Measurements from ENCODE around the genes ANKRD53, NOTO, EGR4 and TPRKB.

GRCh38 chr2:70948249-70948837 is 12.6 kb downstream of the ATP6V1B1 start:
- PRO-cap, result no peak

DNA sequence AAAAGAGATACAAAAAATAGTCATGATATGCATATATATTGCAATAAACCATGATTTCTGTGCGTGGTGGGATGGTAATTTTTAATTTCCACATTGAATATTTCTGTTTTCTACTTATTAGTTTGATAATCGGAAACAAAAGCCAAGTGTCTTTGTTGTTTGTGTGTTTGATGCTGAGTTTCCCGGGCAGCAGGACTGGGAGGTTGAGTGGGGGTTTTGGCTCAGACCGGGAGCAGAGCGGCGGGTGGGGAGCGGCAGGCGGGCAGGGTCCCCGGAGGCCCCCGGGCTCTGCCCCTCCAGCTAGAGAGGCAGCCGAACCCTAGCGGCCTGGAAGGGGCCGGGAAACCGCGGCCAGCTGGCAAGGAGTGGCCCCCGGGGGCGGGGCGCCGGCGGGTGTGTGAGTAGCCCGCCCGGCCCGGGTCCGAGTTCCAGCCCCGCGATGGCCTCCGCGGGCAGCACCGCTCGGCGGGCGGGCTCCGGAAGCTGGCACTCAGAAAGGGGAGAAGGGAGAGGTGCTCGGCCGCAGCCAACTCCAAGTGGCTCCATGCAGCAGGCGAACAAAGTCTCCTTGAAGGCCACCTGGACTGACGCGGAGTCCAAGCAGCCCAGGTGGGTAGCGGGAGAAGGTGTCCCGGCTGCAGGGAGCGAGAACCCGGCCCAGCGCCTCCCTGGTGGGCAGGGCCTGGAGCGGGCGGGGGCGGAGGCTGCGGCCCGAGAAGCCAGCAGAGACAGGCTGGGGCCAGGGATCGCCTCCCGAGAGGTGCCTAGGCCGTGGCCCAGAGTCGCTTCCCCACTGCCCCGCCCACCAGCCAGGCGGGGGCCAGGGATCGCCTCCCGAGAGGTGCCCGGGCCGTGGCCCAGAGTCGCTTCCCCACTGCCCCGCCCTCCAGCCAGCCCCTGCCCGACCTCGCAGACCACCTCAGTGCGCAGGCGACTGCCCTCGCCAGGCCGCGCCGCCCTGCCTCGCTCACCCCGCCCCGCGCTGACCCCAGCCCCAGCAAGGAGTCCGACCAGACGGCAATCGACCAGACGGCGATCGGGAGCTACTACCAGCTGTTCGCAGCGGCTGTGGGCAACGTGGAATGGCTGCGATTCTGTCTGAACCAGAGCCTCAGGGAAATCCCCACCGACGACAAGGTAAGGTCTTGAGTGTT is at the start of gene ANKRD53:
Gene ANKRD53, plus strand, starts transcription at position 424 of the 1,154 bp plus-strand sequence.
- PRO-cap, result unidirectional peak, plus-strand start at position 235 of the sequence; bidirectional peak, plus-strand start at position 1,013 of the sequence, minus-strand start at position 788 of the sequence

DNA sequence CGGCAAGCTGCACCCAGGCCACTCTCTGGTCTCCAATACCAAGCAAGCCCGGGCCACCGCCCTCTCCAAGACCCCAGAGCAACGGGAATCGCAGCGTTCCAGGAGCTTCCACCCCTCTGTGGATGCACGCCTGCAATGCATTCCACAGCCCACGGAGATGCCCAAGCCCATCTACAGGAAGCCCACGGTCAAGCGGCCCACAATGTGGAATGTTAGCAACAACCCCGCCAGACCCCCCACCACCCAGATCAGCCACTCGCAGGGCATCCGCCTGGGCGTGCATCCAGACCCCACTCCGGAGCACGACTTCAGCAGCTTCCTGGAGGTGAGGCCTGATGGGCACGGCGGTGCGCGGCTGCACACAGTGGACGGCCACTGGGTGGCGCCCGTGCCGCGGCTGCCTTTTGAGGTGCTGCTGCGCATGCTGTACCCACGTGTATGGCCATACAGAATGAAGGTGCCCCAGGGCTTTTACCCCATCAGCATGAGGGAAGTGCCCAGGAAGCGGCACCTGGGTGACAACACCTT is 6.3 kb downstream of the ANKRD53 start:
- PRO-cap, result no peak

DNA sequence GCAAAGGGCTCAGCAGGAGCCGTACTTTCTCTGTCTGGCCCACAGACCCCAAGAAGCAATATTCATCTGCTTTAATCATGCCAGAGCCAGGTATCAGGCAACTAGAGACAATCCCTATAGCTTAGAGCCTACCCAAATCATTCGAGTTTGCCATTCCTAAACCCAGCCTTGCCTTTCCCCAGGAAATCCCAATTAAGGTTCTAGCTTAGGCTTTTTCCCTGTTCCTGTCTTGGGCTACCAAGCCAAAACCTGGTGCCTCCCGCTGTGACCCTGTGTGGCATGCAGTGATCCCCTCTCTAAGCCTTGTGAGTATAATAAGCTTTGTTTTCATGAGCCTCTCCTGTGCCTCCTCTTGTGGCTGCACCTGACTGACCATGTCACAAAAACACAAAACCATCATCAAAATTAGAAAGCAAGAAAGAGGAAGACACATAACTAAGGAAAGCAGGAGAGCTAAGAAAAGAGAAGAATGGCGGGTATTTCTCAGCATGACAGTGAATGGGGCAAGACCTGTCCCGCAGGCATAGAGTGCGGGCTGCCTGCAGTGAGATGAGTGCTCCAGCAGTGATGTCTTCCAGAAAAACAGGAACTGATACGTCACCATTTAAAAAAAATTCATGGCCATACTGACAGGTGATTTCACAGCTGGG is 9.1 kb upstream of the PAIP2B start:
- PRO-cap, result no peak

GRCh38 chr2:71443749-71444400 is 22.6 kb upstream of the DYSF start:
- PRO-cap, result no peak

DNA sequence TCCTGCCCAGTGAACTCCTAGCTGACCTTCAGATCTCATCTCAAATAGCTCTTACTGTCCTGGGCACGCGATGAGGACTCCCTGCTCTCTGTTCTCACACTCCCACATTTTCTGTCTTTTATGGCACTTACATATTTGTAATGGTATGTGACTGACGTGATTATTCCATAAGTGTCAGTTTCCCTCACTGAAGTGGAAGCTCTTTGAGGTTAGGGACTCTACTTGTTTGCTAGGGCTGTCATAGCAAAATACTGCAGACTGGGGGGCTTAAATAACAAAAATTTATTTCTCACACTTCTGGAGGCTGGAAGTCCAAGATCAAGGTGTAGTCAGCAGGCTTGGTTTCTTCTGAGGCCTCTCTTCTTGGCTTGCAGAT is 14.7 kb upstream of the DYSF start:
- PRO-cap, result no peak

DNA sequence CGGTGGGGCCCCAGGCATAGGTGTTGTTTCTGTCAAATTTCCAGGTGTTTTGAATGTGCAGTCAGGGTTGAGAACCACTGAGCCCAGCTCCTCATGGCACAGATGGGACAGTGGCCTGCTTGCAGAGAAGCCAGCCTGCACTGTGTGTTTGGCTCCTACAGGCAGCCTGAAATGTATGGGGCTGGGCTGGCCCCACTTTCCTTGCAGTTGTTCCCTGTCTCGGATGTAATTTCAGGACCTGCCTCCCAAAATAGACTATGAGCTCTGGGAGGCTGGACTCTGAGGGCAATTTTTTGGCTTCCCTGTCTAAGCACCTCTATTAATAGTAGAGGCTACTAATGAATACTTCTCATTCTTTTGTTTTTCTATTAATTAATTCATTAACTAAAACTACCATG is 2.9 kb downstream of the DYSF start:
- PRO-cap, result no peak

GRCh38 chr2:71703956-71704606 is 237.6 kb downstream of the DYSF start:
- PRO-cap, result no peak

- PRO-cap, result no peak
Observed at GRCh38 chr2:71831121-71831703, 316.4 kb downstream of the CYP26B1 start.

GRCh38 chr2:72032564-72033158 is 115.0 kb downstream of the CYP26B1 start:
- PRO-cap, result no peak

DNA sequence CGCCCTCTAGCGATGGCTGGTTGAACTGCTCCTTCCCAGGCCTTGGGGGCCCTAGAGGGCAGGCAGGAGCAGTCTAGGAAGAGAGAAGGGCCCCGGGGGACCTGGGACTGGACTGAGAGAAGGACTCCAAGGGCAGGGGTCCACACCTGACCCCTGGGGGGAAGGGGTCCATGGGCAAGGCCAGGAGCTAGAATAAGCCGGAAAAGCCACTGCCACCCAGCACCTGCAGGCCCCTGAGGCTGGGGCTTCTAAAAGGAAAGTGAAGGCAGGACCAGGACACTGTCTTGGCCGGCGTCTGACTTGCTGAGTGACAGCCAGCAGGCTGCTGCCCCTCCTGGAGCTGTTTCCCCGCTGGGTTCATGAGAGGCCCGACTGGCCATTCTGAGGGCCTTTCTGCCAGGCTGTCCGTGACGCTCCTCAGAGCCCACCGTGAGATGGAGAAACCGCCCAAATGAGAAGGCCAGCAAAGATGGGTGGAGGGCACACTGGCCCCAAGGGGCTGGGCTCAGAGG is 10.0 kb downstream of the CYP26B1 start:
- PRO-cap, result unidirectional peak, minus-strand start at position 296 of the sequence

GRCh38 chr2:72173606-72174380 is 26.1 kb upstream of the CYP26B1 start:
- PRO-cap, result no peak

DNA sequence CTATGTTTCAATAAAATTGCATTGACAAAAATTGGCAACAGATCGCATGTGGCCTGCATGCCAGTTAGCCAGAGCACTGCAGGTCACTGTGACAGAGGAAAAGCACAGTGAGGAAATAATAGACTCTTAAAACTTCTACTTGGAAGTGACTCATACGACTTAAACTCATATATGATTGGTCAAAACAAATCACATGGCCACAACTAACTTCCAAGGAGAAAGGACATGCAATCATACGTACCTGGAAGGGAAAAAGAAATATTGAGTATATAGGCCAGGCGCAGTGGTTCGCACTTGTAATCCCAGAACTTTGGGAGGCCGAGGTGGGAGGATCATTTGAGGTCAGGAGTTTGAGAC is 44.3 kb downstream of the EXOC6B start:
- PRO-cap, result no peak

DNA sequence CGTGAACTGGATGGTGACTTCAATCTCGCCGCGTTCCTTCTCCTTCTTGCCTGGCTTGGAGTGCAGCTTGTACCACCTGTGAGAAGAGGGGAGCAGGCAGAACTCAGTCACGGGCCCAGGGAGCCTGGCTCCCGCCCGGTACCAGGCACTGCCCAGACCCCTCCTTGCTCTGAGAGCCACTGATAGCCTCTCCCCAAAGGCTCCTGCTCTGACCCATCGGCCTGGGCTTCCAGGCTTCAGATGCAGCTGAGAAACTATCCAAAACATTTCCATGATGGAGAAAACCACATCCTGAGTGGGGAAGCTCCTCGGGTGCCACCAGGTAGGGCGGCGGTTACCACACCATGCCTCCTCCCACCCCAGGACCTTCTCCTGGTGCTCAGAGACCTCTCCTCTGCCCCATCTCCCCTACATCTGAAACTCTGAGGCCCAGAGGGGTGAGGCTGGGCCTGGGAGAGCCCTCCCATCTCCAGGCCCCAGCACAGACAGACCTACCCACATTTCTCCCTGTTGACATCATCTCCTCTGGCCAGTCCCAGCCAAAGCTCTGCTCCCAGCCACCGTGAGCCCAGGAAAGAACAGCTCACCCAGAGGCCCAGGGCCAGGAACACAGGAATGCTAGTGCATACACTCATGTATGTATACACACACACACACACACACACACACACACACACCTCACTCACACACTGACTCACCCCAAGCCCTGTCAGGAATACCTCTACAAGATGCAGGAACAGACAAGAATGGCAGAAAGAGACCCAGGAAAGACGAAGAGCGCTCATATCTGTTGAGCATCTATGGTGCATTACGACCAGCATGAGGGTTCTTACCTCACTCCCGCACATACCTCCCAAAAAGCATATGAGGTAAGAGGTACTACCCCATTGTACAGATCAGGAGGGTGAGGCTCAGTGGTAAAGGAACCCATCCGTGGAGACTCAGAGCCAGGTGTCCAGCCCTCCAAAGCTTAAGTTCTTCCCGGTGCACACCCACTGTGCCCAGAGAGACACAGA is 18.0 kb upstream of the SFXN5 start:
- PRO-cap, result bidirectional peak, plus-strand start at position 581 of the sequence, minus-strand start at position 416 of the sequence

- PRO-cap, result no peak
Observed at GRCh38 chr2:73110637-73111334, 2.0 kb downstream of the RAB11FIP5 start.

DNA sequence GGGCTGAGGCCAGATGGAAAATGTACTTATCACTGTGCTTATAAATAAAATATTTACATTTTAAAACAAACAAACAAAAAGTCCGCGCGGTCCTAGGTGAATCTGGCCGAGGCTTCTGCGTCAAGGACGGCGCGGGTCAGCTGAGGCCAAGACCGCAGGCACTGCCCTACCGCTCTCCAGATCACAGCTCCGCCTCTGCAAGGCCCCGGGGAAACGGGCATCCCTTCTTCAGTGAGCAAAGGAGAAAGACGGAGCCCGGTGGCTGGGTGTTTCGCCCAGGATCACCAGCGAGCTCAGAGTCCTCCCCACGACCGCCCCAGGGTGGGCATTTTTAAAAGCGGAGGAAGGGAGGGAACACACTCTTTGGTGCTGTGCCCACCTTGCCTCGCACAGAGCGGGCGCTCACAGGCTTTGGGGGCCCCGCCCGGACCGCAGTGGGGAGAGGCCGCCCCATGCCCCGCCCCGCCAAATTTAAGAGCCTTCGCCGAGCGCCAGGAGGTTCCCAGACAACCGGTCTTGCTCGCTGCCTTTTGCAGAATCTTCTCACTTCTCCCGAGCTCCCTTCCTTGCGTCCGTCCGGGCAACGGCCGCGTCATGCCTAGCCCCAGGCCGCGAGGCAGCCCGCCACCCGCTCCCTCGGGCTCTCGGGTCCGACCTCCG is at the start of gene NOTO:
Gene NOTO, plus strand, starts transcription at position 502 of the 660 bp plus-strand sequence.
- PRO-cap, result no peak

DNA sequence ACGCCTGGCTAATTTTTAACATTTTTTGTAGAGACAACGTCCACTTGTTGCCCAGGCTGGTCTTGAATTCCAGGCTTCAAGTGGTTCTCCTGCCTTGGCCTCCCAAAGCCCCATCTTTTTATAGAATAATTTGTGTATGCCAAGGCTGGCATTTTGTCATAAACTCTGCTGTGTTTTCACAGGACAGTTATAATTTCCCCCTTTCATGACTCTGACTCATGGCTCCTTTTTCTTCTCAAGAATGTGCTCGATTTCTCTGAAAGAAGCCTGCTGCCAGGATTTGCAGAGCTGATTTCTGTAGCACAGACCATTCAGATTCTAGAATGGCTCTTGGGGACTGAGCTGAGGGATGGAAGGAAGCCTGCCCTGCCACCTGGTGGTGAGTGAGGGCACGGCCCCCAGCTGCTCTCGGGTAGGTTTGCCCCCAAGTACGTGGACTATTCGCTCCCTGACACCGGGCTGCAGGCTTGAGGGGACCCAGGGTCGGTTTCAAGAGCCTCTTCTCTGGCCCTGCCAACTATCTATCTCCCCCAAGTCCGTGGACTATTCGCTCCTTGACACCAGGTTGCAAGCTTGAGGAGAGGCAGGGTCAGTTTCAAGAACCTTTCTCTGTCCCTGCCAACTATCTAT is 1.6 kb upstream of the SMYD5 start:
- PRO-cap, result no peak

GRCh38 chr2:73293407-73293924 is at the start of gene EGR4:
EGR4 (minus strand) TSS chr2:73293548.
- PRO-cap, result bidirectional peak, plus-strand start at chr2:73293813, minus-strand start at chr2:73293645

GRCh38 chr2:73736586-73737798 is at the start of gene TPRKB:
TPRKB (minus strand) TSS chr2:73737345.
- PRO-cap, result bidirectional peak, plus-strand start at chr2:73737536, minus-strand start at chr2:73737299

GRCh38 chr2:73838744-73839193 is 10.0 kb downstream of the STAMBP start:
- PRO-cap, result no peak